ENCODE results near the genes TMEM223, PLAAT3, SPINDOC and RCOR2.

- RAMPAGE, long total RNA: no peak
- RRBS, 2 experiments: no CpG with 5 or more reads among the region's 11 CpGs
CAGE:
- cytosol, long polyA minus RNA: no peak
- cytosol, long polyA plus RNA: no peak
- long polyA plus RNA: no peak
- nucleolus, long total RNA: no peak
- nucleus, long polyA plus RNA: no peak
- nucleus, long total RNA: no peak
These were observed 2.0 kb downstream of the TMEM179B start for GRCh38 chr11:62788835-62789915.

DNA sequence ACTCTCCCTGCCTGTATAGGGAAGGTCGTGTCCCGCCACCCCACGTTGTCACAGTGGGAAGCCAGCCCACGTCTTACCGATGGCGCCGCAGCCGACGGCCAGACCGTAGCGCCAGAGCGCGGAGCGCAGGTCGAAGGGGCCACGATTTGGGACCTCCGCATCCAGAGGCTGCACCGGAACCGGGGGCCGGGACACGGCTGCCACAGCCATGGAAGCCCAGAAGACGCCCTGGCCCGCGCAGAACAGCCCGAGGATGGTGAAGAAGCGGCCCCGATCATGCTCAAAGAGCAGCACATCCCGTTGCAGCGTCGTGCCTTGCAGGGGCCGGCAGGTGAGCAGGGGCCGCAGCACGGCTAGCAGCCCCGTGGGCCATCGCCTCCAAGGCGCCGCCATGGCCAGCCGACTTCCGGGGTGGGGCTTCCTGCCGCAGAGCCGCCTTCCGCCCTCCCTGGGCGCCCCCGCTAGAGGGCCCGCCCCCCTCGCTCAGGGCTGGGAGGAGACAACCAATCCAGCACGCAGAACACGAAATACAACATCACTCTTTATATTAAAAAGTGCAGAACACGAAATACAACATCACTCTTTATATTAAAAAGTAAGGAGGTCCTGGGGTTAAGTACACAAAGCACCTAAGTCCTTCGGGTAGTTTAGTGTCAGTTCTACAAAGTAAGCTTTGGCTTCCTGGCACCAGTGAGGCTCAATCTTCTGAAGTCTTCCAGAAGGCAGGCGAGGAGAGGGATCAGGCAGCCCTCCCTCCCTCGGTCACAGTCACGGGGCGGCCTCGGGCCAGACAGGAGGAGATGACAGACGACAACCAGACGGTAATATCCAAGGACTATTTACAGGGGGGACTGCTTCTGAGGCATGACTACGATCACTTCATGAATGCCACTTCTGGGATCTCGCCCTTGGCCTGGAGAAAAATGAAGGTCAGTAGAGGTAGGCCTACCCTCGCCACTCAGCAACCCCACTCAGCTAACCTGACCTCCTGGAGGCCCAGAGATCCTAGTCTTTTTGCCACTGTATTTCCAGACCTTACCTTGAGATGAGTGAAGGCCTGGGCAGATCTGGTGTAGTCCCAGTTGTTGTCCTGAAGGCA lies at the start of gene TMEM223:
Gene TMEM223 (minus strand): TSS at position 405 of the 1,099 bp plus-strand sequence.
- RAMPAGE, long total RNA: no peak
- RRBS, 2 experiments: 2% methylated on average over 8 of the region's 60 CpGs
CAGE:
- cytosol, long polyA minus RNA: no peak
- cytosol, long polyA plus RNA: no peak
- long polyA plus RNA: no peak
- nucleolus, long total RNA: start-site peak on the minus strand centred at position 650 of the sequence, 82 bp wide, 37 reads
- nucleus, long polyA plus RNA: no peak
- nucleus, long total RNA: no peak

- RAMPAGE, long total RNA: no peak
- RRBS, 2 experiments: no CpG with 5 or more reads among the region's 4 CpGs
CAGE:
- cytosol, long polyA minus RNA: no peak
- cytosol, long polyA plus RNA: no peak
- long polyA plus RNA: no peak
- nucleolus, long total RNA: no peak
- nucleus, long polyA plus RNA: no peak
- nucleus, long total RNA: no peak
These were observed 1.2 kb upstream of the SLC3A2 start for GRCh38 chr11:62879429-62879985.

DNA sequence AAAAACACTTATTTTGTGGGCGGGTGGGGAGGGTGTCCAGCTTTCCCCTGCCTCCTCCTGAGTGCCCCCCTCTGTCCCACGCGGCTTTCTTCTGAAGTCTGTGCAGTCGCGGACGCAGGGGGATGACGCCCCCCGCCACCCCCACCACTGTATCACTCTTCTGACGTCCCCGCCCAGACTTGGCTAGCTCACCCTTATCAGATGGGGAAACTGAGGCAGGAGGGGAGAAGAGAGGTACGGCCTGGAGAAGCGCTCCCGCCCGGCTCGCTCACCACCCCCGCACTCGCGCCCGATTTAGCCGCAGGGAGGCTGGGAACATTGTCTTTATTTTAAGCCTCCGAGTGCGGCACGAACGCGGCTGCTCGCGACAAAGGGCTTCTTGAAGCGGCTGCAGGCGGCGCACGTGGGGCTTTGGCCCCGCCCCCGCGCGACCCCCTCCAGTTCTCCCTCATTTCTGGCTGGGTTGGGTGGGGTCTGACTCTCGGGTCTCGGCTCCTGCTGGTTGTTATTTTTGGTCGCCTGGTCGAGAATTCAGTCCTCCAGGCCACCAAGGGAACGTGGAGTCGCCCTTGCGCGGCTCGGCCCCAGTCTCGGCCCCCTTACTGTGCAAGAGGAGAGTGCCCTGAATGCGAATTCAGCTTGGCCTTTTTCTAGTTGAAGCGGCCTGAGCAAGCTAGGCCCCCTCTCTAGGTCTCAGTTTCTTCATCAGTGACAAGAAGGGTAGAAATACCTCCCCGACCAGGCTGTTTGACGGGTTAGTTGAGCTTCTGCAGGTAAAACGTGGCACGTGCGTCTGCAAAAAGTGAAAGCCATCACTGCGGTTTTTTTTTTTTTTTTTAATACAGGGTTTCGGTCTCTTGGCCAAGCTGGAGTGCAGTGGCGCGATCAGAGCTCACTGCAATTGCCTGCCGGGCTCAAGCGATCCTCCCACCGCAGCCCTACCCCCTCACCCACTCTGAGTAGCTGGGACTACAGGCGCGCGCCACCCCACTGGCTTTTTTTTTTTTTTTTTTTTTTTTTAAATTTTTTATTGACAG lies 2.6 kb upstream of the CHRM1 start:
- RAMPAGE, long total RNA: no peak
- RRBS, 2 experiments: no CpG with 5 or more reads among the region's 62 CpGs
CAGE:
- cytosol, long polyA minus RNA: no peak
- cytosol, long polyA plus RNA: no peak
- long polyA plus RNA: no peak
- nucleolus, long total RNA: no peak
- nucleus, long polyA plus RNA: no peak
- nucleus, long total RNA: no peak

- RAMPAGE, long total RNA: no peak
- RRBS, 2 experiments: no CpG with 5 or more reads among the region's 2 CpGs
CAGE:
- cytosol, long polyA minus RNA: no peak
- cytosol, long polyA plus RNA: no peak
- long polyA plus RNA: no peak
- nucleolus, long total RNA: no peak
- nucleus, long polyA plus RNA: no peak
- nucleus, long total RNA: no peak
These were observed 14.6 kb downstream of the SLC22A8 start for GRCh38 chr11:63001088-63001336.

DNA sequence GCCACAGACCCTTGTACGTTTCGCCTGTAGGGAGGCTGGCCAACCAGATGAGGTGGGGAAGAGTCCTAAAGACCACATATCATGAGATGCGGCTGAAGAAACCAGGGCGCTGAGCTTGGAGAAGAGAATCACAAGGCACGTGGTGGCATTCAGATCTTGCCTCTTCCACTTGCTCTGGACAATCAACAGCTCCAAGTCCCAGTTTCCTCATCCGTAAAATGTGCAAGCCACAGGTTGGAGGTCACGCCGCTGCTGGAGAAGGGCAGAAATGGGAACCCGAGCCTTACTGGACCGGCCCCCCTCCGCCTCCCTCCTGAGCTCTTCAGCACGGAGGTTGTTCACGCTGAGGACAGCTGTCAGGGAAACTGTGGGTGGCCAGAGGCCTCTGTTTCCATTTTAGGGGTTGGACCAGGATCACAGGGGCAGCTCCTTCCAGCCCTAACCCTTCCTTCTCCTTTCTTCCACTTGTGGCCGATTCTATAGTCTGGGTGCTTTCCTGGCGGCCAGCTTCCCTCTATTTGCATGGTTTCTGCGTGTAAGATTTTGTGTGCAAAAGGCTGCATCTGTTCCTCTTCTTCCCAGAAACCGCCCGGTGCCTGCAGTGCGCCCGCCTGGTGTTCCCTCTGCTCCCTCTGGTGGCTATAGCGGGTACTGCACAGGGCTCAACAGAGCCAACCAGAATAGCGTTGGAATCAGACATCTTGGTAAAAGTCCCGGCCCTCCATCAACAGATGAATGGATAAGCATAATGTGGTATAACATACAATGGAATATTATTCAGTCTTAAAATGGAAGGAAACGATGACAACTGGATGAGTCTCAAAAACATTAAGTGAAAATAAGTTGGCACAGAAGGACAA lies 8.2 kb upstream of the SLC22A8 start:
- RAMPAGE, long total RNA: no peak
- RRBS, 2 experiments: 0% methylated on average over 2 of the region's 24 CpGs; no CpG with 5 or more reads in 1 of the 2 experiments
CAGE:
- cytosol, long polyA minus RNA: no peak
- cytosol, long polyA plus RNA: no peak
- long polyA plus RNA: no peak
- nucleolus, long total RNA: no peak
- nucleus, long polyA plus RNA: no peak
- nucleus, long total RNA: no peak

- RAMPAGE, long total RNA: no peak
- RRBS, 2 experiments: no CpG with 5 or more reads among the region's 3 CpGs
CAGE:
- cytosol, long polyA minus RNA: no peak
- cytosol, long polyA plus RNA: no peak
- long polyA plus RNA: no peak
- nucleolus, long total RNA: no peak
- nucleus, long polyA plus RNA: no peak
- nucleus, long total RNA: no peak
These were observed 12.1 kb downstream of the PLAAT5 start for GRCh38 chr11:63478969-63479251.

- RAMPAGE, long total RNA: no peak
- RRBS, 2 experiments: no CpG with 5 or more reads among the region's 6 CpGs
CAGE:
- cytosol, long polyA minus RNA: no peak
- cytosol, long polyA plus RNA: no peak
- long polyA plus RNA: no peak
- nucleolus, long total RNA: no peak
- nucleus, long polyA plus RNA: no peak
- nucleus, long total RNA: no peak
These were observed 5.4 kb upstream of the PLAAT4 start for GRCh38 chr11:63531082-63531820.

- RAMPAGE, long total RNA: no peak
- RRBS, 2 experiments: no CpG with 5 or more reads among the region's 9 CpGs
CAGE:
- cytosol, long polyA minus RNA: no peak
- cytosol, long polyA plus RNA: no peak
- long polyA plus RNA: no peak
- nucleolus, long total RNA: no peak
- nucleus, long polyA plus RNA: no peak
- nucleus, long total RNA: no peak
These were observed 9.4 kb downstream of the PLAAT2 start for GRCh38 chr11:63553611-63554252.

DNA sequence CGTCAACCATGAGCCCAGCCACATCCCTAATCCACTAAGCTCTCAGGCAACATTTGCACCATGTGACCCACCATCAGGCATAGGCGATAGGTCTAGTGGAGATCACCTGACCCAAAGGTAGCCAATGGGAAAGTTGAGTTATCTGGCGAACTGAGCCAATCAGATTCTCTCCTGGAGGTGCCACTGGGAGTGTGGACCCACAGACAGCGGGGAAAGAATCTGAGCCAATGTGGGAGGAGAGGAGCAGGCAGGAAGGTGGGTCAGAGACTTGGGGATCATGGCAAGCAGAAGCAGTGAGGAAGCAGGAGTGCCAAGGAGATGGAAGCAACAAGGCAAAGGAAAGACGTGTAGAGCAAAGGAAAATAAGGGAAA lies 10.8 kb upstream of the PLAAT2 start:
- RAMPAGE, long total RNA: no peak
- RRBS, 2 experiments: no CpG with 5 or more reads among the region's 5 CpGs
CAGE:
- cytosol, long polyA minus RNA: no peak
- cytosol, long polyA plus RNA: no peak
- long polyA plus RNA: no peak
- nucleolus, long total RNA: no peak
- nucleus, long polyA plus RNA: no peak
- nucleus, long total RNA: no peak

GRCh38 chr11:63613975-63614725 lies at the start of gene PLAAT3:
Gene PLAAT3, minus strand, starts transcription at chr11:63614433.
- RAMPAGE, long total RNA: start-site peak on the minus strand at chr11:63614365-63614459, 126 and 130 reads in 2 replicates
- RRBS, 2 experiments: 1 to 3% methylated on average over 6 of the region's 66 CpGs
CAGE:
- cytosol, long polyA minus RNA: no peak
- cytosol, long polyA plus RNA: no peak
- long polyA plus RNA: no peak
- nucleolus, long total RNA: no peak
- nucleus, long polyA plus RNA: no peak
- nucleus, long total RNA: no peak

DNA sequence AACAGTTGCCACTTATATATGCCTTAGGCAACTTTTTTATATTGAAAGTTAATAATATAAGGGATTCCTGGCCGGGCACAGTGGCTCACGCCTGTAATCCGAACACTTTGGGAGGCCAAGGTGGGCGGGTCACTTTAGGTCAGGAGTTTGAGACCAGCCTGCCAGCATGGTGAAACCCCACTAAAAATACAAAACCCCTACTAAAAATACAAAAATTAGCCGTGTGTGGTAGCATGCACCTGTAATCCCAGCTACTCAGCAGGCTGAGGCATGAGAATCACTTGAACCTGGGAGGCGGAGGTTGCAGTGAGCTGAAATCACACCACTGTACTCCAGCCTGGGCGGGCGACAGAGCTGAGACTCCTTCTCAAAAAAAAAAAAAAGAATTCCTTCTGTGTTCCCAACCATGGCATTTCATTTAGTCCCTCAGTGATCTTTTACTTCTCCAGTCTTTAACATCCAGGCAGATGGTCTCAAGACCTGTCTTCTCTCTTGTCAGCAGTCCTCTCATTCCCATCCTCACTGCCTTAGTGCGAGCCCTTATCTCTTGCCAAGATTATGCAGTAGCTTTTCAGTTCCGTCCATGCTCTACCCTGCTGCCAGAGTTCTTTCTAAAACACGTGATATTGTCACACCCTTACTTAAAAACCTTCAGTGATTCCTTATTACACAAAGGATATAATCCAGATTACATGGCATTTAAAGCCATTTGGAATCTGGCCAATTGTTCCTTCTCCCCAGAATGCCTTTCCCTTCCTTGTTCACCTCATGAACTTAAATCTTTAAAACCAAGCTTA lies 17.8 kb downstream of the RTN3 start:
- RAMPAGE, long total RNA: no peak
- RRBS, 2 experiments: no CpG with 5 or more reads among the region's 11 CpGs
CAGE:
- cytosol, long polyA minus RNA: no peak
- cytosol, long polyA plus RNA: no peak
- long polyA plus RNA: no peak
- nucleolus, long total RNA: no peak
- nucleus, long polyA plus RNA: no peak
- nucleus, long total RNA: no peak

DNA sequence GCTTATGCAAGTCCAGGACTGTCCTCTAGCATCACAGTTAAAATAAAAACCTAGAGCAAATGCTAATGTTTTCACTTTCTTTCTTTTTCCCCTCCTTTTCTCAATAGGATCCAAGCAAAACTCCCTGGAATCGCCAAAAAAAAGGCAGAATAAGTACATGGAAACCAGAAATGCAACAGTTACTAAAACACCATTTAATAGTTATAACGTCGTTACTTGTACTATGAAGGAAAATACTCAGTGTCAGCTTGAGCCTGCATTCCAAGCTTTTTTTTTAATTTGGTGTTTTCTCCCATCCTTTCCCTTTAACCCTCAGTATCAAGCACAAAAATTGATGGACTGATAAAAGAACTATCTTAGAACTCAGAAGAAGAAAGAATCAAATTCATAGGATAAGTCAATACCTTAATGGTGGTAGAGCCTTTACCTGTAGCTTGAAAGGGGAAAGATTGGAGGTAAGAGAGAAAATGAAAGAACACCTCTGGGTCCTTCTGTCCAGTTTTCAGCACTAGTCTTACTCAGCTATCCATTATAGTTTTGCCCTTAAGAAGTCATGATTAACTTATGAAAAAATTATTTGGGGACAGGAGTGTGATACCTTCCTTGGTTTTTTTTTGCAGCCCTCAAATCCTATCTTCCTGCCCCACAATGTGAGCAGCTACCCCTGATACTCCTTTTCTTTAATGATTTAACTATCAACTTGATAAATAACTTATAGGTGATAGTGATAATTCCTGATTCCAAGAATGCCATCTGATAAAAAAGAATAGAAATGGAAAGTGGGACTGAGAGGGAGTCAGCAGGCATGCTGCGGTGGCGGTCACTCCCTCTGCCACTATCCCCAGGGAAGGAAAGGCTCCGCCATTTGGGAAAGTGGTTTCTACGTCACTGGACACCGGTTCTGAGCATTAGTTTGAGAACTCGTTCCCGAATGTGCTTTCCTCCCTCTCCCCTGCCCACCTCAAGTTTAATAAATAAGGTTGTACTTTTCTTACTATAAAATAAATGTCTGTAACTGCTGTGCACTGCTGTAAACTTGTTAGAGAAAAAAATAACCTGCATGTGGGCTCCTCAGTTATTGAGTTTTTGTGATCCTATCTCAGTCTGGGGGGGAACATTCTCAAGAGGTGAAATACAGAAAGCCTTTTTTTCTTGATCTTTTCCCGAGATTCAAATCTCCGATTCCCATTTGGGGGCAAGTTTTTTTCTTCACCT lies 10.1 kb downstream of the ZFTA start:
- RAMPAGE, long total RNA: no peak
- RRBS, 2 experiments: no CpG with 5 or more reads among the region's 12 CpGs
CAGE:
- cytosol, long polyA minus RNA: no peak
- cytosol, long polyA plus RNA: no peak
- long polyA plus RNA: no peak
- nucleolus, long total RNA: no peak
- nucleus, long polyA plus RNA: no peak
- nucleus, long total RNA: no peak

GRCh38 chr11:63763358-63763889 lies 5.2 kb downstream of the ZFTA start:
- RAMPAGE, long total RNA: no peak
- RRBS, 2 experiments: 97 to 98% methylated on average over 29 of the region's 64 CpGs
CAGE:
- cytosol, long polyA minus RNA: no peak
- cytosol, long polyA plus RNA: no peak
- long polyA plus RNA: no peak
- nucleolus, long total RNA: no peak
- nucleus, long polyA plus RNA: no peak
- nucleus, long total RNA: no peak

DNA sequence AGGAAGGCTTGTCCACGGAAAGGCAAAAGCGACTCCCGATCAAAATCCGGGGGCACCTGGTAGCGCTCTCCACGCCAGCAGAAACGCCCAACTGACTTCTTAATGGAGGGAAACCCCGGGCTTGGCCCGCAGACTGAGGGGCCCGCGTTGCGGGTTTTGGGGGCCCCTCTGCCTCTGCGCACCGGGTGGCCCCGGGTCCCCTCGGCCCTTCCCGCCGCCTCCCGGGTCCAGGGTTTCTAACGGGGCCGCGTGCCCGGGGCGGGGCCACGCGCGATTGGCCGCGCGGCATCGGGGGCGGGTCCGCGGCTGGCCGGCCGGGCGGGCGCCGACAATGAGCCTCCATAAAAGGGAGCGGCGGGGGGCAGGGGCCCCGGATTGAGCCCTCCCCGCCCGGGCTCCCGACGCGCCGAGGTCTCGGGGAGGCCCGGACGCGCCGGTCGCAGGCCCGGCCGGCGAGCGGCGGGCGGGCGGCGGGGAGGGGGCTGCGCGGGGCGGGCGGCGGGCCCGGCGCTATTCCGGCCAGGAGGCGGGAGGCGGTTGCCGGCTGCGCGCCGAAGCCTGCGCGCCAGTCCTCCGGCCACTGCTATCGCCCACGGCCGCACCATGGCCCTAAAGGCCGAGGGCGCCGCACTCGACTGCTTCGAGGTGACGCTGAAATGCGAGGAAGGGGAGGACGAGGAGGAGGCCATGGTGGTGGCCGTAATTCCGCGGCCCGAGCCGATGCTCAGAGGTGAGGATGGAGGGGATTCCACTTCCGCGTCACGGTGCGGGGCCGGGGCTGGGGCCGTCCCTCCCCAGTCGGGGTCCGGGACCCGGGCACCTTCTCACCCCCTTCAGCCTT lies at the start of gene SPINDOC:
Gene SPINDOC (plus strand): TSS at position 373 of the 841 bp plus-strand sequence.
- RAMPAGE, long total RNA: no peak
- RRBS, 2 experiments: 2 to 3% methylated on average over 36 to 41 of the region's 104 CpGs
CAGE:
- cytosol, long polyA minus RNA: start-site peak on the plus strand centred at position 413 of the sequence, 8 bp wide, 6 reads
- cytosol, long polyA plus RNA: no peak
- long polyA plus RNA: start-site peak on the plus strand centred at position 601 of the sequence, 253 bp wide, 15 and 24 reads in 2 replicates
- nucleolus, long total RNA: start-site peak on the plus strand centred at position 379 of the sequence, 97 bp wide, 87 reads; start-site peak on the plus strand centred at position 649 of the sequence, 16 bp wide, 5 reads
- nucleus, long polyA plus RNA: no peak
- nucleus, long total RNA: no peak

DNA sequence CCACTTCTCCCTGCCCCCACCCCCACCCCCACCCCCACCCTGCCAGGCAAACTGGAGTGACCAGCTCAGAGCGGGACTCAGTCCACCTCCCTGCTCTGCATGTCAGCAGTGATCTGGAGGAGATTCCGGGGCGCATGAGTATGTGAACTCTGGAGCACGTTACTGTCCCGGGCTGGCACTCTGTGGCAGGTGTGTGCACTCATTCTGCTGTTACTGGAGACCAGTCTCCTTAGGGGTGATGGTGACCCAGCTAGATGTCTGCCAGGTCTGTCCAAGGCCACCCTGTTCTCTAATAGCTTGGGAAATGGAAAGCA lies 33.9 kb downstream of the MARK2 start:
- RAMPAGE, long total RNA: no peak
- RRBS, 2 experiments: 100% methylated on average over 2 of the region's 5 CpGs
CAGE:
- cytosol, long polyA minus RNA: no peak
- cytosol, long polyA plus RNA: no peak
- long polyA plus RNA: no peak
- nucleolus, long total RNA: no peak
- nucleus, long polyA plus RNA: no peak
- nucleus, long total RNA: no peak

DNA sequence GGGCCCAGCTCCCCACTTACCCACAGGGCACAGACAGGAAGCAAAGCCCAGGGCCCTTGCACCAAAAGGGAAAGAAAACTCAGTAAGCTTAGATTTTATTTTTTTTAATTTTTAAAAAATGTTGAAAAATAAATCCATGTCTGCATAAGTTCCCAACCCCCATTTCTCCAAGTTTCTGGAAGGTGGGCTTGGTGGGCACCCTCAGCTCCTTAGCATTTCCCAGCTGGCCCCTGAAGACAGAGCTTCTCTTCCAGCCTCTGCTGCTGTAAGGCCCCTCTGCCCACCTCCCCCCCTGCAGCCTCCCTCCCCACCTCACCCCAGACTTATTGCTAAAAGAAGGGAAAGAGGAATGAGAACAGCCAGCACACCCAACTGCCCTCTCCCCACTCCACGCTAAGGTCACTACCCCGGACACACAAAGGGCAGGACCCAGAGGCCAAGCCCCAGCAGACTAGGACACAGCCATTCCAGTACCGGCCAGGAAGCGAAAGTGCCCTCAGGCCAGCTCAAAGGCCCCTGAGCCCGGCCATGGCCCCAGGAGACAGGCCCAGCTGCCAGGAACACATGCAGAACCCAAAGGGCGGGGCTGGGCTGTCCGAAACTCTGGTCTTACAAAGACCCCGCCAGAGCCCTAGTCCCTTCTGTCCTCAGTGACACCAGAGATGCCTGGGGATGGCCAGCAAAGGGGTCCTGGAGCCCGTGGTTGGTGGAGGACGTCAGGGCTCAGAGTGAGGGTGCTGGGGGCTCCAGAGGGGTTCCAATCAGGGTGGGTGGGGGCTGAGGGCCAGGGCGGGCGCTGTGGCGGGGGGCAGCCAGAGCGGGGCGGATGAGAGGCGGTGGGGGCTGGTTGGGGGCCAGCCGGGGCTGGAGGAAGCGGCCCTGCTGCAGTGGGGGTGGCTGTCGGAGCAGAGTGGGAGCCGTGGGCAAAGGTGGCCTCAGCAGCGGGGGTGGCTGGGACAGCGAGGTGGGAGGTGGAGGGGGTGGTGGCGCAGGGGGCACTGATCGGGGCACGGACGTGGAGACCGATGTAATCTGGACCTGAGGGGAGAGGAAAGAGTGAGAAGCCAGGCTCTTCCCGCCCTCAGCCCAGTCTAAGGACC lies 5.5 kb downstream of the RCOR2 start:
- RAMPAGE, long total RNA: no peak
- RRBS, 2 experiments: 67 to 76% methylated on average over 4 of the region's 28 CpGs
CAGE:
- cytosol, long polyA minus RNA: no peak
- cytosol, long polyA plus RNA: no peak
- long polyA plus RNA: no peak
- nucleolus, long total RNA: no peak
- nucleus, long polyA plus RNA: no peak
- nucleus, long total RNA: no peak

DNA sequence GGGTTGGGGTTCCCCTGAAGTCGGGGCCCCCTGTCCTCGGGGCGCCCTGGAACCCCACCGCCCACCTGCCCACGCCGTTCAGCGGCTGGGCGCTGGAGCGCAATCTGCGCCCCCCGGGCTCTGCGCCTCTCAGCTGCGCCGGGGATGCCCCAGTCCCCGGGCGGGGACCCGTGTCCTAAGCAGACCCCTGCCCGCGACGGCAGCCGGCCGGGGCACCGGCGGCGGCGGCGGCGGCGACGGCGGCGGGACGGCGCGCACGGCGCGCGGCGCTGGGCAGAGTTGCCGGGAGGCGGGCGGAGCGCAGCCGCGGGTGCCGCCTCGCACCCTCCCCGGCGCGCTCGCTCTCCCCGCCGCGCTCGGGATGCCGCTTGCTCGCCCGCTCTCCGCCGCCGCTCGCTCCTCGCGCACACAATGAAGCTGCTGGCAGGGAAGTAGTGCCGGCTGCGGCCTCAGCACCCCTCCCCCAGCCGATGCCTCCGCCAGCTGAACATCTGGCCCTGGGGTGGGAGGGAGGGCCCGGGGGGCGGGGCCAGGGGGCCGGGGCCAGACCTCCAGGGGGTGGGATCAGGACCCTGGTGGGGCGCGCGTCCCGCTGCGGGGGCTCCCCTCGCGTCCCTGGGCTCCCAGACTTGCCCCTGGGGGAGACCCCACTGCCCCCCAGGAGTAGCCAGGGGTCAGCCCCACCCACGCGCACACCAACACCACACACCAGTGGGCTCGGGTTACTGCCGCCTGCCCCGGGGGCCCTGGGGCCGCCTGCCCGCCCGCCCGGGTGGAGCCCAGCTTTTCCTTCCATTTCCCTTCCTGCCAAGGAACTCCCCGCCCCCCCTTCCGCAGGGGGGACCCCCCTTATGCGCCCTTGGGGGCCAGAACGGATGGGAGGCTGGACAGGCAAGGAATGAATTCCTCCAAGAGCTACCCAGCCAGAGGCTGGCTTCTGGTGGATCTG lies at the start of gene RCOR2:
Gene RCOR2 (minus strand): TSS at position 413 of the 949 bp plus-strand sequence.
- RAMPAGE, long total RNA: no peak
- RRBS, 2 experiments: under 1 to 1% methylated on average over 27 to 34 of the region's 92 CpGs
CAGE:
- cytosol, long polyA minus RNA: no peak
- cytosol, long polyA plus RNA: no peak
- long polyA plus RNA: no peak
- nucleolus, long total RNA: no peak
- nucleus, long polyA plus RNA: no peak
- nucleus, long total RNA: no peak

GRCh38 chr11:63917701-63918559 lies 966 bp upstream of the RCOR2 start:
- RAMPAGE, long total RNA: no peak
- RRBS, 2 experiments: 7 to 22% methylated on average over 21 of the region's 50 CpGs
CAGE:
- cytosol, long polyA minus RNA: no peak
- cytosol, long polyA plus RNA: no peak
- long polyA plus RNA: no peak
- nucleolus, long total RNA: no peak
- nucleus, long polyA plus RNA: no peak
- nucleus, long total RNA: no peak

Data from GM12878 (cell line).